UCH-1 (cell line): Measurements from ENCODE around the gene SLC25A26.

GRCh38 chr3:64004045-64004720 lies 19.1 kb downstream of the PSMD6 start:
- RRBS = no CpG with 5 or more reads among the region's 5 CpGs

DNA sequence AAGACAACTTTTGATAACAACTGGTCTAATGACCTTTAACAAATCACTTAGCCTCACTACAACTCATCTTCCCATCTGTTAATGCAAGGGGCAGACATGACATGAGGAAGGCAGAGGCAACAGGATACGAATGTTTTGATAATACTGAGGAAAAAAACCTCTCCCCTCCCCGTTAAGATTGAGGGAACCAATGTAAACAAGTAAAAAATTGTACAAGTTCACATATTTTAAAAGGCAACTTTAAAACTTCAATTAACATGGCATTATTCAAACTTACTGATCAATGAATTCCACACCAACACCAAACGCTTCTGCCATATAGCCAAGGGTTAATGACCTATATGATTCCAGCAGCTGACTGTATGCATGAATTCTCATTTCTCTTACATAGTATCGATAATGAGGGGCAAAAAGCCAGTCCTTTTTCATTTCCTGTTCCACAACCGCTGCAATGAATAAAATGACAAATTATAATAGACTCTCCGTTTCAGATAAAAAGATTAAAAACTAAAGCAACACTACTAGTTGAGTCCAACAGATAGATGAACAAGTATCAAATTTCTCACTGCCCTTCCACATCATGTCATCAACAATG lies 10.0 kb downstream of the PSMD6 start:
- RRBS = no CpG with 5 or more reads among the region's 6 CpGs

DNA sequence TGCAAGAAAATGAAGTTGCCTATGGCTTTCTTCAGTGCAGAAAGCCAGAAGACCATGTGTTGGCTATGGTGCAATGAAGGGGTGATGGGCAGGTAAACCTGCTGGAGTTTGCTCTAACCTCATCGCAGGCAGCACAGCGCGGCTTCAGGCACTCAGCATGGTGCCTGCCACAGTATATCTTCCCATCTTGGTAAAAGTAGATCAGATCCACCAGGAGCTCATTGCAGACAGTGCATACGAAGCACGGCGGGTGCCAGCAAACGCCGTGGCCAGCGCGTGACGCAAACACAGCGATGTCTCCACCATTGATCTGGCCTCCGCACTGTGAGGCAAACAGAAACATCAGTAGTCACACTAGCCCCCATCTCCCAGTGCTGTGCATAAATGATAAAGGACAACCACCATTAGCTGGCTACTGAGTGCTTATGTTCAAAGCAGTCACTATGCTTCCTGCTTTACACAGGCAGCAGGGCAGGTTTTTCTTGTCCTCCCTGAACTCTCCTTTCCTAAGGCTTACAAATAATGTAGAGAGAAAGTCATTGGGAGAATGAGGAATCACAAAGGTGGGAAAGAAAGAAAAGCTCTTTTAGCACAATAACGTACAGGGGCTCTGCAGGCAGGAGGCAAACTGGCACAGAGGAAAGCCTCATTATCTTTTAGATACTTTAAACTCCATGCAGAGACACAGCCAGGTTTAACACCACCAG lies 68.1 kb downstream of the PRICKLE2 start:
- RRBS = no CpG with 5 or more reads among the region's 14 CpGs

DNA sequence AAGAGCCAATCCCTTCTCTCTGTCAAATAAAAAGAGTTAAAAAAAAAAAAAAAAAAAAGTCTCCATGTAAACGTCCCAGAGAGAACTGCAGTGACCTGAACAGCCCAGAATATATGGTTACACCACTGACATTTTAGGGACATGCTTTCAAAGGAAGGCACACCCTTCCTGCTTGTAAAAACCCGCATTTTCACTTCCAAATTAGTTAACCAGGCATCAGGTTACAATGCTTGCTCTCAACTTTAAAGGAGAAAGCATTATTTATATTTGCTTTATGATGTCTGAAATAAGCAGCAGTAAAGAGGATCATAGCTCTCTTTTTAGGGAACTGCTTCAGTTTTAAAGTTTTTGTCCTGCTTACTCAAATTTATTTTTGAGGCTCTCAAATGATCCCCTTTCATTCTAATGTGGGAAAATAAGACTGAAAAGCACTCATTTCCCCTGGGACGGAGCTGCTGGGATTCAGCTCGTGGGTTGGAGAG lies 63.5 kb downstream of the PRICKLE2 start:
- RRBS = no CpG with 5 or more reads among the region's 4 CpGs

DNA sequence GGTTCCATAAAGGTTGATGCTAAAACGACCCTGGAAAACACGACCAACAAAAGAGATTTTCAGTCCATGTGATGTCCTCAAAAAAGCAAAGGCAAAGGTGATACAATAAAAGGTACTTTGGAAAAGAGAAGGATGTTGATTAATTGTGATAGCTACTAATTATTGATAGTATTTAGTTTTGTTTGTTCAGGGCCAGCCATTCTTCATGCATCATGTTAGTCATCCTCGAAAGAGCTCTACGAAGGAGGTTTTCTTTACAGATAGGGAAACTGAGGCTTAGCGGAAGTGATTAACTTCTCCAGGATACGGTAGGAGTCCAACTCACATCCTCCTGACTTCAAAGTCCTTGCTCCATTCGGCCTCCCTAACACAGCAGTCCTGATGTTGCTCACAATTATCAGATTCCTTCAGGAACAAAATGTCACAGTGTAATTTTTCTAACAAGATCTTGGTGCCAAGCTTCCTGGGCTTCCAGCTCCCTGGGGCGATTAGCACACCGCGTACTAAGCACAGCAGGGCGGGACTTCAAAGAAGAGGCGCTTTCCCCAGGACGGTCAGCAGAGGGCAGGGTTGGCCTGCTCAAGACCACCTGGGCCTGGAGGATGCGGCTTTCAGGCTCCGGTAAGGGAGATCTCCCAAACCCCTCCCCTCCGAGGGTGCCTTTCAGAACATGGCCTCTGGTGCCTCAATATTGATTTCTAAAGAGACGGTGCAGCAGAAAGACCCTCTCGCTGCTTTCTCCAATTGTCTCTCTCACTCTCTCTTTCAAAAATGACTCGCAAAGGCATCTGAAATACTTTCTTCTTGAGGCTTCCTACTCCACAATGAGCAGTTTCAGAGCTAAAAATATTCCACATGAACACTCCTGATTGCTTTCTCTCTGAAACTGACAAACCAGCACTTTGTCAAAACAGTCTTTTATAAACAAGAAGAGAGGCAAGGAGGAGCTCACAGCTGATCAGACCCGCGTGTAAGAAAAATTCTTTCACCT lies 154.3 kb downstream of the ADAMTS9 start:
- RRBS = no CpG with 5 or more reads among the region's 21 CpGs

DNA sequence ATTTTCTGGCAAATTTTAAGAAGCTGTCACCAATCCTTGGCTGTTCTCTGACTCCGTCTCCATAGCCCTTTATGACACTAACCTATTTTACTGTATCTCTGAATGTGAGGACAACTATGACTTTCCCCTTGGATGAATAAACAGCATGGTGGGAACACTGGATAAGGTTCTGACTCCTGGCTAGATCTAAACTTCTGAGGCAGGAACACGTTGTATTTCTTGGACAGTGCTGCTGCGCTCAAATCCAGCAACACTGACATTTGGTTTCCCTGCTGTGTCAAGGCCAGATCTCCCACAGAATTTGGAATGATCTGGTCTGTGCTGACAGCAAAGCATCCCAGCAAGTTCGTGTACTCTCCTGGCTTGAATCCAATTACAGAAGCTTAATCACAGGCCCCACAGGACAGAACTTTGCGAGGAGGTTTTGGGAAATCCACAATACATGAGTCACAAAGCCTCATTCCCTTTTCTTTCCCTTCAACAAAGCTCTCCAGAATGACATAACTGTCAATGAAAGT lies 92.6 kb downstream of the ADAMTS9 start:
- RRBS = no CpG with 5 or more reads among the region's 5 CpGs

DNA sequence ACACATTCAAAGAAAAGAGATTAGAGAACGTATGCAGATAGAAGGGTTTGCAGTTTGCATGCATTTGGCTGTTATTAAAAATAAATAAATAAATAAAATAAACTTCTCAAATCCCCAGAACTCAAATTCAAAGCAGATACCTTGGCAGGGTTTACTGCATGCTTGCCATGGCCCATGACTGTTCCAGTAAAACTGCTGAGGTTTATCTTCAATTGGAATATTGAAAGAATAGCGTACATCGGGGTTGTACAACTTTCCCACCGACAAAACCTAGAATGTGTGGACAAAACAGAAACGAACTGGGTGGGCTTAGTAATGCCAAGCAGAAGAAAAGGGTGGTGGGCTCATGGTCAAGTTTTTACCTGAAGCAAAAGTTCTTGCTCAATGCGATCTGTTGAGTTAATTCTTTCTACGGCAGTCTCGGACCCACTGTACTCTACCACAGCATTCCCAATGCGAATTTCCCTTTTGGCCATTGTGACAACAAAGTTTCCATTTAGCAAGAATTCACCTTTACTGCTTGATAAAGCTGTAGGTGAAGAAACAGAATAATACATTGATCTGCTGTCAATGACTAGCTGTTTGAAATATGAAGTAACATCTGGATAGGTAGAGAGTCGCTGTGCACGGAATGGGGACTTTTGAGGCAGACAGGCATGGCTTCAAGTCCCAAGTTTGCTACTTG lies 65.6 kb downstream of the ADAMTS9 start:
- RRBS = no CpG with 5 or more reads among the region's 11 CpGs

DNA sequence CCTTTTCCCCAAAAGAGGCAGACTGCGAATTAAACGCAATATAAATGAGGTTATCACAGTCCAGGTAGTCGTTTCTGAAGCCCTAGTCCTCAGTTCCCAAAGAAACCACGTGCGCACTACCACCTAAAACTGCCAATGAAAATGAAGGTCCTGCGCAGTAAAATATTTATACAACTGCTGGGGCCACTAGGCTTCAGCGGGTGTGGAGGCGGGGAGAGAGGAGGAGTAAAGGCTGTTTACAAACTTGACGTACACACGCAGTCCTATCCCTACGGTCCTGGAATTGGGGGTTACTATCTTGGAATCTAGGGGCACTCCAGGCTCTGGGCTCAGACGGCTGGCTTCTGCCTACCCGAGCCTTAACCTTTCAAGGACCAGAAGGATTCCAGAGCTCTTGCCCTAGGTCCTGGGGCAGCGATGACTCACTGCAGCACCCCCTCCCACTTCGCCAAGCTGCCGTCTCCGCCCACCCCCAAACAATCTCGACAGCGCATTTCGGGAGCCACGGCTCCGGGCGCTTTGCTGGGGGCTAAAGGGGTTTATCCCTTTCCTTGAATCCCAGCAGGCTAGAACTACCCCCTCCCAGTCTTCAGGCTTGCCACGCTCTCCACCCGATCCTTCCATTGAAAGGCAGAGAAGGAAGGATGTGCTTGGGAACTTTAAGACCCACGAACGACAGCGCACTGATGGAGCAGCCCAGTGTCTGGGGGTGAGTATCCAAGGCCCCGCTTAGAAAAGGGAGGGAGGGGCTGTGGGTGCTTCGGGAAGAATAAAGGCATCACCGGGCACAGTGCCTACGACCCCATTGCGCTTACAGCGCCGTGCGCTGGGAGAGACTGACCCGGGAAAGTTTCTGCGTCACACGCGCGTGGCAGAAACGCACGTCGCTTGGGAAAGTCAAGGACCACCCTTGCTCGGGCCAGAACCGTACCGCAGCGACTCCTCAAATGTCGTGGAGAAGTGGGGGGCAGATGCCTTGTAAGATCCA lies 2.9 kb downstream of the ADAMTS9 start:
- RRBS = 7% methylated on average over 7 of the region's 49 CpGs

DNA sequence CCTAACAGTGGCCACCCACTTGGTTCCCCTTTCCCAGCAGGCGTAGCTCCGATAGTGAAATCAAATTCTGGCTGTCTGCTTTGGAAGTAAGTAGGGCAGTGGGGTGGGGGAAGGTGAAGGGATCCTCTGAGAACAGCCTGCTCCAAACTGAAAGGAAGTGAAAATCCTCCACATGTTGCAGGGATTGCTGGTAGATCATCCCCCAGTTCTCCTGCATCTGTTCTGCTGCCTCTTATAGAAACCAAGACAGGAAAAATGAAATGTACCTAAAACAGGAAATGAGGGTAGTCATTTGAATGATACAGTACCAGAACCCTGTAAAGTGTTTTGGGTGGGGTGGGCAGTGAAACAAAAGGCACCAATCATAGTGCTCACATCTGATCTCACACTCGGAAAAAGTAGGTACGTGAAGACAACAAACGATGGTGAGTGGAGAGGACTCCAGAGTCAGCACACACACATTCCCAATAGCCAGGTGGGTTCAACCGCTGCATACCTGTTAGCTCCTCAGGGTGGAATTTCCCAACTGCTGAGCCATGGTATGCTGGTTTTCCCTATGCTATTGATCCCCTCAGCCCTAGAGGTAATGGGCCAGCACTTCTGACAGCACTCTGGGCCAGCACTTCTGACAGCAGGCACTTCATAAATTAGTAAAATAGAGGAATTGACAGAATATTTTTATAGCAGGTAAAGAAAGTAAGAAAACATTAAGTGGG lies 304.9 kb upstream of the ADAMTS9 start:
- RRBS = no CpG with 5 or more reads among the region's 6 CpGs

- RRBS = no CpG with 5 or more reads among the region's 3 CpGs
Measured at GRCh38 chr3:65181625-65182089, 493.9 kb upstream of the ADAMTS9 start.

GRCh38 chr3:65581582-65582541 lies 456.9 kb downstream of the MAGI1 start:
- RRBS = no CpG with 5 or more reads among the region's 5 CpGs

DNA sequence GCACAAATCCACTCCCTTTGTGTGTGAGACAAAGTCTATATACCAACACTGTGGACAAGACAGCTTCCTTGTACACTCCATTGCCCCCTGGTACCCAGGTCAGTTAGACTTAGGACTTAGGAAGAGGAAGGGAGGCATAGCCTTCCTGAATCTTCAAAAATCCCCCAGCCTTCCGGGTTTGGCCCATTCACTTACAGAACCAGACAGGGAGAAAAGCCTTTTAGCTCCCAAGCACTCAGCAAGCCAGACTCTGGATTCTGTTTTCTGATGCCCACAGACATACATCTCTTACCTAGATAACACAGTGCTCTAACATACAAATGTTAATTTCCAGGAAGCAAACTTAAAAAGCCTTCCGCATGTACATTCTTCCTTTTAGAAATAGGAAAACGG lies 442.2 kb downstream of the MAGI1 start:
- RRBS = no CpG with 5 or more reads among the region's 3 CpGs

DNA sequence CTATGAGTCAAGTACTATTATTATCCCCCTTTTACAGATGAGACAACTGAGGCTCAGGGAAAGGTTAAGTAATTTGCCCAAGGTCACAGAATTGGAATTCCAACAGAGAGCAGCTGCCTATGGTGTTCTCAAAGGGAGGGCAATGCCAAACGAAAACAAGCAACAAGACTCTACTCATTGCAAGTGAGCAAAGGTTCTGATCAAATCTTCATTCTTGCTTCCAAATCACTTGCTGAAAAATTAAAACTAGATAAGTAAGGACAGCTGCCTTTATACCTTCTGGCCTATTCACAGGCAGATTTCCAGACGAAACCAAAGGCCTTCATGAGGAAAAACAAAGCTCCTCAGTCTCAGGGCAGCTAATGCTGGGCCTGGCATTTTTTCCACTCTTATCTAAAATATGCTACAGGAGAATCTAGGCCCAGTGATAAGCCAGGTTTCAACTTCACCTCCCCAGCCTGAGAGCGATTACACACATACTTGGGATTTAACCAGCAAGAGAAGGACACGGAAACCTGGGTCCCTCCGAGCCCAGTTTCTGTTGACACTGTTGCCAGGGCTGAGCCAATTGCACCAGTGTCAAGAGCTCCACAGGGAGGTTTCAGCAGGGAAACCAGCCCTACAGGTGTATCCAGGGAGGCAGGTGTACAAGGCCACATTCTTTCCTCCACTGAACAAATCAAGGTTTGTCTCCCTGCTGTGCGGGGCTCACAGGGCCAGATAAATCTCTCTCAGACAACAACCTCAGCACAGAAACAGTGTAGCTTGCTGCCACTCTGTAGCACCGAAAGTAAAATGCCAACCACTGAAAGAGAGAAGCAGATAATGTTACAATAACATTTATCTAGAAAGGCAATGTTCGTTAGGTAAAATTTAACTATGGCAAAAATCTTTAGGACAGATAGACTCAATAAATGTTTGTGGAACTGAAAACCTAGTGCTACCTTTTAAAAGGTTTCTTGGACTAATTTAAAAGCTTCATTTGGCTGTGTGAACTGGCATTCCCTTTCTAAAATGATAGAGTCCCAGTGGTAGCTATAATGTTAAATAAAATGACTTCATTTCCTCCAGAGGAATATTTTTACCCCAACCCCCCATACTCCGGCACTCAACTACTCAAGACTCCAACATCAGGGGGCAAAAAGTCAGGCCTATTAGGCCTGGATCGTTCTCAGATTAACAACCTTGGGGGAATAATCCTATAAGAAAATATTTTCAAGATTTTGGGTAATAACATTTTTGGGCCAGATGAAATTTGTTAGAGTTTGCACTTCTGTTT lies 85.3 kb downstream of the MAGI1 start:
- RRBS = no CpG with 5 or more reads among the region's 10 CpGs

- RRBS = no CpG with 5 or more reads among the region's 11 CpGs
Measured at GRCh38 chr3:65955563-65956466, 82.9 kb downstream of the MAGI1 start.

DNA sequence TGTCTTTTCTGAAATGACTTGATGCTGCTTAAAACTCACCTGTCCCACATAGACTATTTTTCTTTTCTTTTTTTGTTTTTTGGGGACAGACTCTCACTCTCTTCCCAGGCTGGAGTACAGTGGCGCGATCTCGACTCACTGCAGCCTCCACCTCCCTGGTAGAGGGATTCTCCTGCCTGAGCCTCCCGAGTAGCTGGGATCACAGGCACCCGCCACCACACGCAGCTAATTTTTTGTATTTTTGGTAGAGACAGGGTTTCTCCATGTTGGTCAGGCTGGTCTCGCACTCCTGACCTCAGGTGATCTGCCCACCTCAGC lies 36.3 kb downstream of the MAGI1 start:
- RRBS = no CpG with 5 or more reads among the region's 7 CpGs

- RRBS = 9% methylated on average over 19 of the region's 31 CpGs
Measured at GRCh38 chr3:66039152-66039501, 409 bp upstream of the MAGI1 start.

DNA sequence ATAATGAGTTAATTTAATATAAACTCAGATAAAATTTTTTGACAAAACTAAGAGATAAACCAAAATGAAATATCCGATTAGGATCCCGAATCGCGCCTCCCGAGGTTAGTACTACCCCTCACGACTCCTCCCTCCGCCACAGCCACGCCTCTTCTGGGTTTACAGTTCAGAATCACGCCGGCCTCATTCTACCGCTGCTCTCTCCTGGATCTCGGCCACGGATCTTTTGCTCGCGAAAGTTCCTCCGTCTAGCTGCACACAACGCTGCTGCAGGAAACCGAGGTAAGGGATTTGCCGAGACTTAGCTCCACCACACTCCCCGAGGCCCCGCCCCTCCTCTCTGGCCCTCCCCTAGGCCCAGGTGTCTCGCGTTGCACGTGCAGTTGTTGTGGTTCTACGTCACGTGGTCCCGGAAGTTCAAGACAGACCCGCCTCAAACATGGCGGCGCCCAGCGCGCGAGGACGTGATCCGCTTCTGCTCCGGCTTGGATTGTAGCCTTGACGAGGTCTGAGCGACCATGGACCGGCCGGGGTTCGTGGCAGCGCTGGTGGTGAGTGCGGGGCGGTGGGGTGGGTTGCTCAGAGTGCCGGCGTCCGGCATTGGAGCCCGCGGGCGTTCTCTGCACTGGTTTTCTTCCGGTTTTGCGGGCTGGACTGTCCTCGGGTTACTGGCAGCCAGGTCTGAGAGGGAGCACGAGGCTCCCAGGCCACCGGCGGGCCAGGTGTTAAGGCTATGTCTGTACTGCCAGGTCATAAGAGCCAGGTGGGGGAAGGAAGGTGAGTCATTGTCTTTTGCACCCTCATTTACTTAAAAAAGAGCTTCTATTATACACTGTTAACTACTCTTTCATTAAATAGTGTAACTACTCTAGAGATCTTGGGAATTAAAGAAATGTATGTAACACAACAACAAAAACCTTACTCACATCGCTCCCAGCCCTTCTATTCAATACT lies at the start of gene SLC25A26:
Gene SLC25A26 (plus strand): TSS at position 425 of the 954 bp plus-strand sequence.
- RRBS = 3% methylated on average over 20 of the region's 57 CpGs

DNA sequence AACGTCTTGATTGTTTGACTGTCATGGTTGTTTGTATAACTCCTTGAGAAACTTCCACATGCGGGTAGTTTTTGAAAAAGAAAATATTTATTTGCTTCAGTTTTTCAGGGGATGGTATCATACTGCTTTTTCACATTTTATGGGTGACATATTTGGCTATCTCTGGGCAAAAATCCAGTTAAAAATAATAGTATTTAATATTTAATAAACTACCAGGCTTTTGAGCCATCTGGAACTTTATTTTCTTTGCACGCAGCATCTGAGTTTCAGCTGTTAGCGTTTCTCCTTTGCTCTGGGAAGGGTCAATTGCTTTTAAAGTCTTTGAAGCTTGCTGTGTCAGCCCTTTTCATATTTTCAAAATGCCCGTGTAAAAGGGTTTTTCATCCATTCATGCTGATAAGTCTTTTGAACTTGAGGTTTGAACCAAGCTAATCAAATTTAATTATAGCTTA lies 79.0 kb downstream of the SLC25A26 start:
- RRBS = no CpG with 5 or more reads among the region's 5 CpGs

- RRBS = no CpG with 5 or more reads among the region's 12 CpGs
Measured at GRCh38 chr3:66385972-66386537, 114.8 kb downstream of the LRIG1 start.

DNA sequence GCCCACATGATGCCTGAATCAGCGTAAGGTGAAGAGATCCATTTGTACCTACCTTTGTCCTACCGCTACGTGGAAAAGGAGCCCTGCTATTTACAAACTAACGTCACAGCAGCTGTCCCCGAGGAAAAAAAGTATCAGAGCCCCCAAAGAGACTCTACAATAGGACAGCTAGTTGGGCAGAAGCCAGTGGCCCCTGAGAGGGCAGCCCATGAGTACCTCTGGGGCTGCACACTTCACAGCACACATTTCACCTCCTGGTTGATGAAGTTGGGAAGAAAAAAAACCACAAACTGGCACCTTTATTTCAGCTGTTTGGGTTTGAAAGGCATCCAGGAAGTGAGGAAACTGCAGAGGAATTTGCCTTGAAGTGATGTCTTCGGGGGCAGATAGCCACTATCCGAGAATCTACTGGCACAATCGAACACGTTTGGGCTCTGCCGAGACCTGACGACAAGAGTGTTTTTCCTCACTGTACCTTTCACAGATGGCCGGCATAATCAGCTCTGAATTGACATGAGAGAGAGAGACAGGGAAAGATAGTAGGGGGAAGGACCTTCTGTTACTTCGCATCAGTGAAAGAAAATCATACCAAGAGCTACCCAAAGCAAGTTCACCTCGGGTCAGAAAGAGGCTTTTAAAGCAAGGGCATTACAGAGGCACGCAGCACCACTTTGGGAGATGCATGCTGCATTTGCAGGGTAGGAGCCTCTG lies 59.7 kb downstream of the LRIG1 start:
- RRBS = no CpG with 5 or more reads among the region's 15 CpGs